Bronchial lymph node (tissue), 1 donor: Measurements from ENCODE around the genes MT3 and NUP93.

DNA sequence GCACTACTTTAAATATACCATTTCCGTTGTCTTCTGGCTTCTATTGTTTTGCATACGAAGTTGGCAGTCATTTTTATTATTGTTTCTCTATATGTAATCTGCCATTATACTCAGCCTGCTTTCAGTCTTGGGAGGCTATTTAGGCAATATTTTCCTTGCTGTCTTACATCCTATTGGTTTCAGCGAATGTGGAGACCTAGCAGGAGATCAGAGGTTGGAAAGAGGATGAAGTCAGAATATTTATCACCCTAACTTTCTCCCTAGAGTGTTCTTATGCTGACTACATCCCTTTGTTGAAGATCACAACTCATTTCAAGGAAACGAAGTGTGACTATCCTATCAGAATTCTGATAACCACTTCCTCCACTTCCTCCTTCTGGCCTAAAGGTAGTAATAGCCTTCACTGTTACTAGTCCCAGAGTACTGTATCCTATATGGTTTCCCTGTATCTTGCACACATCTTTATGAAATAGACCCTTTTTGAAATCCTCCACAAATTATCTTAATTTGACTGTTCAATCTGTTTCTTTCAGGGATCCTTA lies 41.8 kb upstream of the SLC6A2 start:
- PRO-cap = unidirectional peak, minus-strand start at position 383 of the sequence

DNA sequence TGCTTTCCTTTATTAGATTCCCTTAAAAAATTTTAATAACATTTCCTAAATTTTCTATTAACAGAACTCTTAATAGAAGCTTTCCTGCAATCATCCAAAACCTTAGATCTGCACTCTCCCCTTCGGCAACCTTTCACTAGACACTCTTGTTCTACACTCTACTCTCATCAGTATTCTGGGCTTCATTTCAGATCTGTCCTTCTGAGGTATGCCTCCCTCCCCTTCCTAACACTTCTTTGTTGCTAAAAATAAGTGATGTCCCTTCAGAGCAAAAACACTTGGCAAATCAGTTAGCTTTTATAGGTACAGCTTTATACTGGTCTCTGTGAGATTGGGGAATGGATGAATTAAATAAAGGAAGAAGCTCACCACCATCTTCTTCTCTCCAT lies 28.2 kb upstream of the GNAO1 start:
- PRO-cap = no peak

DNA sequence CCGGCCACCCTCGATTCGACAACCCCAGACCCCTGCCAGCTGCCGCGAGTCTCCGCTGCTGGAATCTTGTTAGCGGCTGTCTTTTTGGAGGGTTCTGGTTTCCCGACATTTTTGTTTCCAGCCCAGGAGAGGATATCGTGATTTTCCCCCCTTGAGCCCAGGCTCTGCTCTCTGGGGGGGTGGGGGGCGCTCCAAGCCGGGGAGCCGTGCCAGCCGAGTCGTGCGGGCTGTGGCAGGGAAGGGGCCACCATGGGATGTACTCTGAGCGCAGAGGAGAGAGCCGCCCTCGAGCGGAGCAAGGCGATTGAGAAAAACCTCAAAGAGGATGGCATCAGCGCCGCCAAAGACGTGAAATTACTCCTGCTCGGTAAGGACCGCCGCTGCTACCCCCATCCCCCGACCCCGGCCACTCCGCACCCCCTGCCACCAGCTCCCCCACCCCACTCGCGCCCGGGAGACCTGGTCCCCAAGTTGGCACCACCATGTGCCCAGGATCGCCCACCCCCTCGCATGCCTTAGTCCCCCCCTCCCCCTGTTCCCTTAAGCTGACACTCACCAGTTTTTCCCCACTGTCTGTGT lies 787 bp downstream of the GNAO1 start:
- PRO-cap = no peak

DNA sequence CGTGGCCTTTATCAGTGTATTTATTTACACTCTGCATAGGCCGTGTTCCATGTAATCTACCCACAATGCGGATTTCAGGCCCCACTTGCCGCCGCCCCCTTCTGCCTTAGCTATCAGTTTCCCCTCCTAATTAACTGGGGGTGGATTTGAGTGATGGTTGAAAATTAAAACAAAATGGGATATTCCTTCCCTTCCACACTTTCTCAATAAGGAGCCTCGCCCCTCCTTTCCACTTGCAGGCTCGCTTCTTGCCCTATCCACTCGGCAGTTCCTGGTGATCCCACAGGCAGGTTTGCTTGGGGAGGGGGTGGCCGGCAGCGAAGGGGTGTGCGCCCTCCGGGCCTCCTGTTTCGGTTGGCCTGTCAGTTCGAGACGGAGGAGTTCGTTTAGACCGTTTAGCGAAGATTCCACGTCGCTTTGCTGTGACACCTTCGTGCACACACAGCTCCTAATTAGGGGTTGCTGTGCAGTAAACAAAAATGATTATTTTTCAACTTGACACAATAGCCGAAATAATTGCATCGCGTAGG lies 2.2 kb downstream of the GNAO1 start:
- PRO-cap = no peak

DNA sequence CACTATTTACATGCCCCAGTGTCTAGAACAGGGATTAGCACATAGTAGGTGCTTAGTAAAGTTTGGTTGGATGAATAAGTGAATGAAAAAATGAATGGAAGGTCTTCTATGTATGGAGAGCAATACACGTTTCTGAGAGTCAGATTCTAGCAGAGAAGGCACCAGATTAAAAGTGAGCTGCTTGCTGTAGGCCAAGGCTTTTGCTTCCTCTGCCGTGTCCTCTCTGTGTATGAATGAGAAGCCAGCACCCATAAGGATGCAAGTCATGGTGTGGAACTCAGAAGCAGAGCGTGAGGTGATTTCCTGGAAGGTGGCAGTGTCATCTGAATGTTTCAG lies 42.0 kb downstream of the GNAO1 start:
- PRO-cap = no peak

DNA sequence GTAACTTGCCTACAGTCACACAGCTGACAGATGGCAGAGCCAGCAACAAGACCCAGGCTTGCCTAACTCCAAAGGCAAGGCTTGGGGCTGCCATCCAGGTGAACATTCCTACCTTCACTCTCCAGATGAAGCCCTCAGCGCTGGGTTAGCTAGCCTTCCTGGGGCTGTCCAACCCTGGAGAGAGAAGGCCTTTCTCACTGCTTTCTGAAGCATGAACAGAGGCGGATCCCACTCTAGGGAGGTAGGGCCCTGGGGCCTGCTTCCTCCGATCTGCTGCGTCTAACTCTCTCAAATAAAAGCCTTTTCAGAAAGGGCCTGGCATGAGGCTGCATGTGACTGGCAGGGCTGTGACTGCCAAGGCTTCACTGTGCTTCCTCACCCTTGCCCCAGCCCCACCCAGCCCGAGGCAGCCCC lies 107.8 kb downstream of the GNAO1 start:
- PRO-cap = unidirectional peak, minus-strand start at position 281 of the sequence

DNA sequence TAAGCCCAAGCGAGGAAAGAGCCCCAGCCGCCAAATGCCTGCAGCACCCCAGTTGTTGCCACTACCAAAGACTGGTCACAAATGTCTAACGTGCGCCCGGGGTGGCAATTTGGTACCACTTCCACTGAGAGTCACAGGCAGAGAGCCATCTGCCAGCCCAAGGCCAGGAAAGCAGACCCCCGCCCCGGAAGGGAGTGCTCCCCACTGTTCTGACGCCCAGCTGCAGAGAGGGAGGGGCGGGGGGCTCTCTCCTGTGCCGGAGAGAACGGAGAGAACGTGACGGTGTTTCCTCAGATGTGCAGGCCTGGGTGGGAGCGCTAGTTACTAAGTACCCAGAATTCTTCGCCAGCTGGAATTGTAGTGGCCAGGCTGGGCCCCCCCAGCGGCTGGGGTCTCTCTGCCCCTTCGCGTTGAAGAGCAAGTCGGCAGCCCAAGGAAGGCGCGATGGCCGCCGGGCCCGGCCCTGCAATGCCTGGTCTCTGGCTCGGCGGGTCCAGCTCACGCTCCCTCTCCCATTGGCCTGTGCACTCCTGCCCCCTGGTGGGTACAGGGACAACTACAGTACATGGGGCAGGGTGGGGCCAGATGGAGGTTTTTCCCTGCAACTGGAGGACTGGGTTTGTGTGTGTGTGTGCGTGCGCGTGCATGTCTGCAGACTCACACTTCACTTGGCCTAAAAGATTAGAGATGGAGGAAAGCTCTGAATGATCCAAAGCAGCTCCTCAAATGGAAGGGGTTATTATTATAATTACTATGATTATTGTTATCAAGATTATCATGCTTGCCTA lies 107.2 kb downstream of the AMFR start:
- PRO-cap = no peak

GRCh38 chr16:56357245-56357857 lies 68.0 kb downstream of the AMFR start:
- PRO-cap = no peak

DNA sequence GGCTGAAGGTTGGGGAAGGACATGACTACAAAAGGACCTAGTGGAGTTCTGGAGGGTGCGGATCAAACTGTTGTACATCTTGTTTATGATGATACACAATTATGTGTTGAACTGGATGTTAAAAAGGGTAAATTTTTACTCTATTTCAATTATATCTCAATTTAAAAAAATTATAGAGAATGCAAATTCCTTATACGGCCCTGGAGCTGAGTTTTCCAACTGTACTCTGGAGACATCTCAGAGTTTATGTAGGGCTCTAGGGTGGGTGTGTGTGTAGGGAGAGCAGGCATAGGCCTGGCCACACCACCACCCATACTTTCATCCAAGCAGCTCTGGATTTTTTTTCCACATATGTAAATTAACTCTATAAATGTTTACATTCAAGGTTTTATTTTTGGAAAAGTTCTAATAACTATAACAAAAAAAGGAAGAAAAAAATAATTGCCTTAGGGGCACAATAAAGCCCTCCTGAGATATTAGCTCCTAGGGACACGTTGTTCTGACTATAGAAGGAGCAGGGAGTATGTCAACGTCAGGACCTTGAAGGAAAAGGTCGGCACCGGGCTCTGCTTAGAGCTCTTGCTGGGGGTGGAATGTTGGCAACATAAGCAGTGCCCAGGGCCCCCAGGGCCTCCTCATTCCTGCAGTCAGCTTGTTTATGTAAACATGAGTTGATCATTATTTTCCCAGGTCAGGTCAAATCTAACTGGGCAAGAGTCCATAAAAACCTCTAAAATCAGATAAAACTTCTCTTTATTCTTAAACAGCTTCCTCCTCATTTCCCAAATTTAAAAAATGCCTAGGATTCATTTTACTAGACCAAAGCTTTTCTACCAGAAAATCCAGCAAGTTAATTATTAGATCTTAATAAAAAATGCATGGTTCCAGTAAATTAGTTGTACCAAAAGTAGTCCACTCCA lies 54.7 kb downstream of the AMFR start:
- PRO-cap = no peak

DNA sequence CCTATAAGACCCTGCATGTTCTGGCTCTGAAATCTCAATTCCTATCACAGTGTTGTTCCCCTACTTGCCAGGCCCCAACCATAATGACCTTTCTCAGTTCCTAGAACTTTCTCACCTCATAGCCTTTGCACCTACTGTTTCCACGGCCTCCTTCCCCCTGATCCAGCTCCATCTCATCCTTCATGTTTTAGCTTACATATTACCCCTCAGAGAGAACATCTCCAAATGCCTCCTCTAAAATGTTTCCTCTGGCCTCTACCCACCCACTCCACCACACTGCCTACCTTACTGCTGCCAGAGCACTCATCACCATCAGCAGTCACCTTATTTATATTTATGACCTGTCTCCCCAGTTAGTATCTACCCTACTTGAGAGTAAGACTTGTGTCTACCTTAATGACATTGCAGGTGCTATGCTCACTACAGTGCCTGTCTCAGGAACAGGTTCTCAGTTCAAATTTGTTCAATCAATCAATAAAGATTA lies 41.3 kb downstream of the AMFR start:
- PRO-cap = no peak

- PRO-cap = no peak
These were observed 16.6 kb downstream of the AMFR start for GRCh38 chr16:56408622-56409284.

DNA sequence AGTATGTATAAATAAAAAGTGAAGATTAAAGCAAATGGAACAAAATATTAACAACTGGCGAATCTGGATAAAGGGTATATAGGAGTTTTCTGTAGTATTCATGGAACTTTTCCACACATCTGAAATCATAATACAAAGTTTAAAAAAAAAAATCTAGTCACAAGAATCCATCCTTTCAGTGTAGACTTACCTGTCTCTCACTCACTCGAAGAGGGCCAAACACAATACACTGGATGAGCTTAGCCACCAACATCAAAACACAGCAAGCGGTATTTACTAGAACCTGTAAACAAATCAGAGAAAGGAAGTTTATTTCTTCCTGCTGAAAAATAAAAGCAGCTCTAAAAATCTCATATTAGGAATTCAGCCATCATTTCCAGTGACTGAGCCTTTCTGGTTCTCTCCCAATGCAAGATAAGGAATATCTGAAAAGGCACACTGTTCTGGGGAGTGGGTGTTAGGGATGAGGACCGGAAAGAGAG lies 11.2 kb downstream of the AMFR start:
- PRO-cap = no peak

- PRO-cap = no peak
These were observed 2.5 kb downstream of the AMFR start for GRCh38 chr16:56422836-56423290.

DNA sequence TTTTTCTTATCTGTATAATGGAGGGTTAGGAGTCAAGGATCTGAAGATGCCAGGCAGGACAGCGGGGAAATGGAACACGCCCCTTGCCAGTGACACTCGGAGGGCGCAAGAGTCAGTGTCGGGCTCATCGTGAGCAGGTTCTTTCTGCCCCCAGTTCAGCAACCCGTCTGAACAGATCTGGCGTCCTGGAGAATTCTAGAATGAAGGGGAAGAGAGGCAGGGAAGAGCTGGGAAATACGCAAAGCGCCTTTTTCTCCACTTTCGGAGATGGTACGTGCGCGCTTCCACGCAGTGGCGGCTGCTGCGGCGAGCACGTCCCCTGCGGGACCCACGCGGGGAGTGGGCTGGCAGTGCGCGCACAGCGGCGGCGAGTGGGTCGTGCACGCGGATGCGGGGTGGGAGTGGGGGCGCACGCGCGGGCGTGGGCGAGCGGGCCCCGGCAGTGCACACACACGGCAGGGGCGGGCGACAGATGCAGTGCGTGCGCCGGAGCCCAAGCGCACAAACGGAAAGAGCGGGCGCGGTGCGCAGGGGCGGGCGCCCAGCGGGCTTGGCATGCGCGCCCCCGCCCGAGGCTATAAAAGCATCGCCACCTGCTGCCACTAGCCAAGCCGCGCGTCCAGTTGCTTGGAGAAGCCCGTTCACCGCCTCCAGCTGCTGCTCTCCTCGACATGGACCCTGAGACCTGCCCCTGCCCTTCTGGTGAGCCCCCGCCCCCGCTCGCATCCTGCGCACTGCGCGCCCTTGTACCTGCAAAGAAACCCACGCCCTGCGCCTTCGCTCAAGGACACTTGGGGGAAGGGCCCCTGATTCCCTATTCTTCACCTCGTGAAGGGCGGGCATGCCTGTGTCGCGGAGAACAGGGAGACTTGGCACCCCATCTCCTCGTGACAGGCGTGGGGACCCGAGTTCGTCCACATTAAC lies at the start of gene MT3:
Gene MT3 (plus strand): TSS at position 609 of the 924 bp plus-strand sequence.
- PRO-cap = unidirectional peak, plus-strand start at position 609 of the sequence

DNA sequence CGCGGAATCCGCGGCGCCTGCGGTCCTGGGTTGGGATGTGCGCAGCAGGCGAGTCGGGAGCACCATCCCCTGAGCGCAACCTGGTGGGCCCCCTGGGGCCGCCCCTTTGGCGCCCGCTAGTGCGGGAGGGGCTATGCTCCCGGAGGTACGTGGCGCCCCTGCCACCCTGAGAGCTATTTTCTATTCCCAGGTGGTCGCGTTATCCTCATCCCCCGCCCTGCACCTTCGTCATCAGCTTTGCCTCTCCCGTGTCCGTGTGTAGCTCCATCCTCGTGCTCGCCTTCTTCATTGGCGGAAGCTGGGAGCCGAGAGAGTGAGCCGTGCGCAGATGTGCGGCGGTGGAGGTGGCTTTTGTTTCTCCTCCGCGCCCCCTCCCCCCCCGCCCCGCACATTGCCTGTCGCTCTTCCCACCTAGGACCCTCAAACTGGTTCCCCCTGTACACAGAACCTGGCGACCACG lies 4.9 kb downstream of the MT1G start:
- PRO-cap = unidirectional peak, minus-strand start at position 287 of the sequence

DNA sequence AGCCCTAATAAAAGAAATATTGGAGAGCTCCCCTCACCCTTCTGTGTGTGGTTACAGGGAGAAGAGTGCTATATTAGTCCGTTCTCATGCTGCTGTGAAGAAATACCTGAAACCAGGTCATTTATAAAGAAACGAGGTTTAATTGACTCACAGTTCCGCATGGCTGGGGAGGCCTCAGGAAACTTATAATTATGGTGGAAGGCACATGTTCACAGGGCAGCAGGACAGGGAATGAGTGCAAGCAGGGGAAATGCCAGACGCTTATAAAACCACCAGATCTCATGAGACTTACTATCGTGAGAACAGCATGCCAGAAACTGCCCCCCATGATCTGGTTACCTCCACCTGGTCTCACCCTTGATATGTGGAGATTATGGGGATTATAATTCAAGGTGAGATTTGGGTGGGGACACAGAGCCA lies 1.0 kb upstream of the NUP93 start:
- PRO-cap = no peak

- PRO-cap = bidirectional peak, plus-strand start at chr16:56730129, minus-strand start at chr16:56729943
These were observed at the start of gene NUP93 for GRCh38 chr16:56729452-56730903. NUP93 (plus strand) TSS chr16:56730129.

DNA sequence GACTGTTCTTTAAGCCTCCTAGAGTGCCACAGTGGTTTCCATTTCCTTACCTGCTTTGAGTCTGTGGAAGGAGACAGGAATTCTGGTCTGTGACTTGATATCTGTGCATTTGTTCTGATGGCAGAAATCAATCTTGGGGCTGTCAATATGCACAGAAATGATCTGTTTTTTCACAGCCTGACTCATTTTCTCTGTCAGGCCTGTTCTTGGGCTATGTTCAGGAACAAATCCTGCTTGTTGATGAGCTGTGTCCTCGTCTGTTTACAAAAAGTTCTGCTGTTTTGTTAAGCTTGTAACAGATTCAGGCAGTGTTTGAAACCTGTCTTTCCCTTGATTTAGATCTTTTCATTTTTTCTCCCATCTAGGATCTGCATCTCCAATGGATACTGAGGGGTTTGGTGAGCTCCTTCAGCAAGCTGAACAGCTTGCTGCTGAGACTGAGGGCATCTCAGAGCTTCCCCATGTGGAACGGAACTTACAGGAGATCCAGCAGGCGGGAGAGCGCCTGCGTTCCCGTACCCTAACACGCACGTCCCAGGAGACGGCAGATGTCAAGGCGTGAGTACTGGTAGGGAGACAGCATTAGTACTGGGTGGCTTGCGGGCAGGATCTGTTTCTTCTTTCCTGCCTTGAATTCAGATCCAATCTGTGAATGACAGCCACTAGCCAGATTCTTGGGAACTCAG lies 18.1 kb downstream of the NUP93 start:
- PRO-cap = no peak

DNA sequence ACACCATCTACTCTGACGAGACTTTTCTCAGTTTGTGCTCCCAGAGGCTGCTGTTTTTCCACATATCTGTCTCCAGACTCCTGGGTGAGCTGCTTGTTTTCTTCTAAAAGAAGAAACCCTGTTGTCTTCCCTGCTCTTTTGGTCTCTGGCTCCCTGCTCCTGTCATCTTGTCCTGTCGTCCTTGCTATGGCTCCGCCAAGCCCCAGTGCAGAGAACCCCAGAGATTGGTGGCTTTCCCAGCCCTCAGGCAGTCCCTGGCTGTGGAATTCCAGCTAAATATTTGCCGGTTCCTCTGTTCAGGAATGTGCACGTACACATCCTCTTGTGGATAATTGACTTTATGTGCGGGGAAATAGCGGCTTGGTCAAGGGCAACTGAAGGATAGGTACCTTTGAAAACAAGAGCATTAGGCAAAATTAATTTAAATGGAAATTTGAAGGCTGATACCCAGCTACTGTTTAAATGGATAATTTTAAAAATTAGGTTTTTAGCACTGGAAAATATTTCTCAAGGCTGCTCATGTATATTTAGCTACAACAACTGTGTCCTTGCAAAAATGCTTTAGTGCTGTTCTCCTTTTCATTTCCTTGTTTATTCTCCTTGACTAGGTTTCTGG lies 50.2 kb upstream of the SLC12A3 start:
- PRO-cap = no peak

- PRO-cap = no peak
These were observed 15.2 kb upstream of the SLC12A3 start for GRCh38 chr16:56849669-56850327.